Smooth muscle cell (in vitro differentiated cells): ENCODE results near the genes SCML2, ADGRG2, SMPX and DDX53.

GRCh38 chrX:18098709-18099047 is 122.0 kb downstream of the BEND2 start:
- RAMPAGE, long total RNA: no peak

- RAMPAGE, long total RNA: no peak
Measured at GRCh38 chrX:18354199-18355441, at the start of gene SCML2. TSS of gene SCML2 (minus strand) at chrX:18354688.

DNA sequence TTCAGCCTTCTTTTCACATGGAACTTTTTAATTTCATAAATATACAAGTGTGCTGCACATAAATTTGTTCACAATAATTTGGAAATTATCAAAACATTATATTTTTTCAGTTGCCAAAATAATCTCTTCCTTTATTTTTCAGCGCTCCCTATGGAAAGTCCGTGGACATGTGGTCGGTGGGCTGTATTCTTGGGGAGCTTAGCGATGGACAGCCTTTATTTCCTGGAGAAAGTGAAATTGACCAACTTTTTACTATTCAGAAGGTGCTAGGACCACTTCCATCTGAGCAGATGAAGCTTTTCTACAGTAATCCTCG is 84.1 kb downstream of the RS1 start:
- RAMPAGE, long total RNA: no peak

DNA sequence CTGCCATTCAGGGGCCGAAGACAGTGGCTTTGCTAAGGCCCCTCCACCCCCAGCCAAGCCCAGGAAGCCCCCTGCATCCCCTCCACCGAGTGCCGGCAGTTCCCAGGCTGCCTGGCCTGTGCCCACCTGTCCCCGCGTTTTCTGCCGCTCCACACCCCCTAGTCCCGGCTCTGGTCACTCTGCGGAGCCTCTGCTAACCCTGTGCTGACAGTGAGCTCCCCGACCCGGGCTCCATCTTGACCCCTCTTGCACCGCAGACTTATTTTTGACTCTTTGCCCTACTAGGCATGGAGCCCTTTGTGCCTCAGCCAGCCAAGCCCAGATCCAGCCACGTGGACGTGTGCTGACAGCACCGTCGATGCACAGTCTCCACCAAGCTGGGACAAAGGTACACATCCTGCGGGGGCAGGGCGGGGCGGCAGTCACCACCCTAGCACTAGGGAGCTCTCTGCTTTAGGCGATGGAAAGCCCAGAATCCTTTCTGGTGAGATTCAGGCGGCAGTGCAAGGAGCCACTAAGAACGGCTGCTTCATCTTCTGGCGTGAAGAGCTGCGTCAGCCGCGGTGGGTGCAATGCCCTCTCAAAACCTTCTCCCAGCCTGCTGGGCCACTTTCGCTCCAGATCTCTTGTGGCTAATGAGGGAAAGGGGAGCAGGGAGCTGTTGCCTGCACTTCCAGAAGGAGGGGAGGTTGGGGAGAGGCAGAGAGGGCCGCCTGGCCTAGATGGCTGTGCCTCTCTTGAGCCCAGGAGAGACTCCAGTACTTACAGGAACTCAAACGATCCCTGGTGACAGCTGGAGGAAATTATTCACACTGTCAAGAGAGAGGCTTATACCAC is 96.5 kb downstream of the PHKA2 start:
- RAMPAGE, long total RNA: no peak

DNA sequence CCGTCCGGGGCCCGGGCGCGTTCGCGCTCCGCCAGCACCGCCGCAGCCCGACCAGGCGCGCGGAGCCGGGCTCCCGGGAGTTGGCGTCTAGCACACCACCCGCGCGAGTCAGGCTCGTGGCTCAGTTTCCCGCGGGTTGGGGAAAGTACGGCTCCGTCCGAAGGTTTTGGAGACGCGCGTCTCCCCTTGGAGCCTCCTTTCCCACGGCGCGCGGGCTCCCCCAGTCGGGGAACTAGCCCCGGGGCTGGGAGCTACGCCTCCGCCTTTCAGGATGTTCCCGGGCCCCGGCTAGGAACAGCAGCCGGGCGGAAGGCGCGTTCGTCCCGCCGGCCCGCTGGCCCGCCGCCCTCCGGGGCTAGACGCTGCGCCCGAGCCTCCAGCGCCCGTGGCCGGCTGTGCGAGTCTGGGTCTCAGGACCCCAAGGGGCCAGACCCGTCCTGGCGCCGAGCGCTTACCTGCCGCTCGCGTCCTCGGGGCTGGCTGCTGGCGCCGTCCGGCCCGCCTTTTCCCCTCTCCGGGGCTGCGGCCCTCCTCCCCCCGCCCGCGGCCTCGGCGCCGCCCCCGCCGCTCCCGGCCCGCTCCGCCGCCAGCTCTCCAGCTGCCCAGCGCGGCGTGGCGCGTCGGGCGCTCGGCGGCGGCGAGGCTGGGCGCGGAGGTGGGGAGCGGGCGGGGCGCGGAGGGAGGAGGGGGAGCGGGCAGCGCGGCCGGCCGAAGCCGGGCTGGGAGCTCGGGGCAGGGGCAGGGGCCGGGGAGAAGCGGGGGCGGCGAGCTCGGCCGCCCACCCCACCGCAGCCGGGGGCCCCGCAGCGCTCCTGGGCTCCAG is at the start of gene ADGRG2:
Gene ADGRG2 (minus strand): TSS at position 482 of the 823 bp plus-strand sequence.
- RAMPAGE, long total RNA: no peak

DNA sequence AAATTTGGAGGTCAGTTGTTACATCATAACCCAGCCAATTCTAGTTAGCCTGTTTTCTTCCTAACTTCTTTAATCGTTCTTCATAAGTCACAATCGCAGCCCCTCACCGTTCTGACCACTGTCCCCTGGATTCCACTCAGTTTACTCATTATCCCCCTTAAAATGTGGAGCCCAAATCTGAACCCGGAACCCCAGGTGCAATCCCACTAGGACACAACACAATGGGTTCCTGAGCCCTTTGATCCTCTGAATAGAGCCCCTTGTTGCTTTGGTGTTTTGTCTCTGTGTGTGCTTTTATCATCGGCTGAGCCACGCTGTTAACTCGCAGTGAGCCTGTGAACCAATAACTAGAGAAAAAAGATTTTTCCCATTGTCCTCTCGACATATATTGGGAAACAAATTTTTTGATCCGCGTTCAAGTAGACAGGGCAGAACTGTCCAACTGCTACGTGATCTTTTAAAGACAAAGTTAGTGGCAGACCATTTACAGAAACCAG is 661 bp upstream of the PDHA1 start:
- RAMPAGE, long total RNA: no peak

GRCh38 chrX:19487851-19488247 is 27.5 kb downstream of the MAP3K15 start:
- RAMPAGE, long total RNA: no peak

DNA sequence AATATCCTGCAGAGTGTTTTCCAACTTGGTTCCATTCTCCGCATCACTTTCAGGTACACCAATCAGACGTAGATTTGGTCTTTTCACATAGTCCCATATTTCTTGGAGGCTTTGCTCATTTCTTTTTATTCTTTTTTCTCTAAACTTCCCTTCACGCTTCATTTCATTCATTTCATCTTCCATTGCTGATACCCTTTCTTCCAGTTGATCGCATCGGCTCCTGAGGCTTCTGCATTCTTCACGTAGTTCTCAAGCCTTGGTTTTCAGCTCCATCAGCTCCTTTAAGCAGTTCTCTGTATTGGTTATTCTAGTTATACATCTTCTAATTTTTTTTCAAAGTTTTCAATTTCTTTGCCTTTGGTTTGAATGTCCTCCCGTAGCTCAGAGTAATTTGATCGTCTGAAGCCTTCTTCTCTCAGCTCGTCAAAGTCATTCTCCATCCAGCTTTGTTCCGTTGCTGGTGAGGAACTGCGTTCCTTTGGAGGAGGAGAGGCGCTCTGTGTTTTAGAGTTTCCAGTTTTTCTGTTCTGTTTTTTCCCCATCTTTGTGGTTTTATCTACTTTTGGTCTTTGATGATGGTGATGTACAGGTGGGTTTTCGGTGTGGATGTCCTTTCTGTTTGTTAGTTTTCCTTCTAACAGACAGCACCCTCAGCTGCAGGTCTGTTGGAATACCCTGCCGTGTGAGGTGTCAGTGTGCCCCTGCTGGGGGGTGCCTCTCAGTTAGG is 45.8 kb downstream of the BCLAF3 start:
- RAMPAGE, long total RNA: no peak

- RAMPAGE, long total RNA: no peak
Measured at GRCh38 chrX:20140925-20141590, 580 bp downstream of the EIF1AX start.

- RAMPAGE, long total RNA: no peak
Measured at GRCh38 chrX:20222411-20223507, 44.0 kb downstream of the RPS6KA3 start.

DNA sequence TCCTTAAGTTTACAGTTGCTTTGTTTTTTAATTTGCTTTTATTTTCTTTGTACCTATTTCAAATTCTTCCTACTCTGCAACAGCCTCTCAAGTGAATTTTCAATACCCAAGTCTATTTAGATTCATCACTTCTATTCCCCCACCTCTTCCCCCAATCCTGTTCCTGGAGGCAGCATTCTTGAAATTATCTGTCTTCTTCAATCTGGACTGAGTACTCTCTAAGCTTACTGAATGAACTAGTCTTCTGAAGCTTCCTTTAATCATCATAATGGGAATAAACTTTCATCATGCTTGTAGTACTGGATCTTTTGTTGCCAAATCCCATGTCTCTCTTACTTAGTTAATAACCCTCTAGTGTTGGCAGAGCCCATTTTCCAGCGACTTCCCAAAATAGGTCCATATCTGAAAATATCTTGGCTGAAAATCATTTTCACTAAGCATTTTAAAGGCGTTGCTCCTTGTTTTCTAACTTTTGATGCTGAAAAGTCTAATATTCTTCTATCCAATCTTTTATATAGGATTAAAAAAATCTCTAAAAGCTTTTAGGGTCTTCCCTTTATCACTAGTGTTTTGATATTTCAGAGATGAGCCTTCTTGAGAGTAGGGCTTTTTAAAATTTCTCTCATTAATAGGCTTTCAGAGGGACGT is 39.6 kb downstream of the RPS6KA3 start:
- RAMPAGE, long total RNA: no peak

DNA sequence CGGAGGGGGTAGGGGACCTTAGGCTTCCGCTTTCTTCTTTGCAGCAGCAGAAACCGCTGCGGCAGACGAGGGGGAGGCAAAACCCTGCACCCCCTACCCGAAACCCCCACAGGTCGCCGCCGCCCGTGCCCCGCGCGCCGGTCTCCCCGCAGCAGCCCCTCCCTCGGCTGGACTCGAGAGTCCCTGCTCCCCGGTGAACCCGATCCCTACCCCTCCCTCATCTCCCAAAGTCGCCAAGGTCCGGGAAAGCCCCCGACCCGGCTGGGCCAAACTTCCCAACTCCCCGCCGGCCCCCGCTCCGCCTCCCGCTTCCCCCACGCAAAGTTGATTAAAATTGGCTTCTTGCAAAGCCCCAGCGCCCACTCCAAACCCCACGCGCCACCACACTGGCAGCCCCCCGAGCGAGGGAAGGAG is 746 bp downstream of the RPS6KA3 start:
- RAMPAGE, long total RNA: no peak

- RAMPAGE, long total RNA: no peak
Measured at GRCh38 chrX:21757718-21758366, at the start of gene SMPX. TSS of gene SMPX (minus strand) at chrX:21758116.

DNA sequence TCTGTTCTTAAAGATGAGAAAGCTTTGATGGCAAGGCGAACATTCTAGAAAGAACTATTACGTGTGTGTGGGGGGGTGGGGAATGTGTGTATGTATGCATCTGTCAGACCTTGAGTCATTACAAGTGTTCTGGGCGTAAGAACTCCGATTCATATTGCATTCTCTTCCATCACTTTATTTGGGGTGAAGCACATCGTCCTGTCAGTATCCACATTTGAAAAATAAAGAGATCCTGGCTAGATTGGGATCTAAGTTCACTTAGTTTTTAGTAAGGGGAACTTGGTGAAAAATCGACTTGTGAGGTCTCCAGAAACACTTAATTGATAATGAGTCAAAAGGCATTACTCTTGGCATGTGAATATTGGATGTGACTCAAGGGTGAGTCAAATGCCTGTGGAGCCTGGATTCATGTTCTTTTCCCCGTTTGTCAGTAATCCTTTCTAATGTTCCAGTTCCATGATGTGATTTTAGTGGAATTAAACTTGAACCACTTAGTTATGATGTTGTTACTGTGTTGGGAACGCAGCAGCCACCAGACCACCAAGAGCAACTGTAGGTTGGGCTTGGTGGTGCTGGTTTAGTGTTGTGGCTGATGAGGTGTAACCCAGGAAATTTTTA is 3.2 kb downstream of the SMS start:
- RAMPAGE, long total RNA: no peak

DNA sequence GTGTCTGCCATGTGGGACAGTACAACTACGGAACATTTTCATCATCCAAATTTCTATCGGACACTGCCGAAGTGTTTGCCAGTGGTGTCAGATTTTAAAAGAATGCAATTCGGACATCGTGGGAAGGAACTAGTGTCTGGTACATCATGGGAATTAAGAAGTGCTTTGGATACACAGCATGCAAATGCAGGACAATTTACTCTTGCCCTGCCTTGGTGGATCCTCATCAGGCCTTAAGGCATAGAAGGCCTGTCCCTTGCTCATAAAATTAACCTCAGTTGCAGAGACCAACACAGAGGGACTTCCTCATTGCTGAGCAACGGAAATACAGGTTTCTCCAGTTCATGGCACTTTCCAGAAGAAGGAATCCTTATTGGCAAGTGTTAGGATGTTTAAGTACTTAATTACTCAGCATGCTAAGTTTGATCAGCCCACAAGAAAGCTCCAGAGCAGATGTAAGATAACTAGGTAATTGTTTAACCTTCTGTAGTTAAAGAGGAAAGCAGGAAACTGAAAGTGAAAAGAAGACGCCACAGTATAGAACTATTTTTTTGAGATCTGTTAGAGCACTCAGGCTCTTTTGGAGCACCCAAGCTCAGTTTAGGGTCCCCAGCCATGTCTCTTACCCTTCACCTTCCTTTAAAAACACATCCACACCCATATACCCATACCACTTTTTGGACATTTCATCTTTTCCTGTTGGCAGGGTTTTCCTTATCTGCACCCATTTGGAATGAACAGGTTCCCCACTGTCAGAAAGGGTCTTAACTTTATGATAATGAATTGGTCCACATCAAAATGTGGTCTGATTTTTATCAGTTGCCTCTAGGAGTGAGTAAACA is 33.5 kb downstream of the SMS start:
- RAMPAGE, long total RNA: no peak

GRCh38 chrX:22057635-22058182 is 25.6 kb downstream of the PHEX start:
- RAMPAGE, long total RNA: no peak

- RAMPAGE, long total RNA: no peak
Measured at GRCh38 chrX:22192630-22192955, 80.1 kb upstream of the CBLL2 start.

- RAMPAGE, long total RNA: no peak
Measured at GRCh38 chrX:22999448-23000052, at the start of gene DDX53. TSS of gene DDX53 (plus strand) at chrX:22999960.

GRCh38 chrX:23743344-23743730 is 261 bp upstream of the ACOT9 start:
- RAMPAGE, long total RNA: no peak

DNA sequence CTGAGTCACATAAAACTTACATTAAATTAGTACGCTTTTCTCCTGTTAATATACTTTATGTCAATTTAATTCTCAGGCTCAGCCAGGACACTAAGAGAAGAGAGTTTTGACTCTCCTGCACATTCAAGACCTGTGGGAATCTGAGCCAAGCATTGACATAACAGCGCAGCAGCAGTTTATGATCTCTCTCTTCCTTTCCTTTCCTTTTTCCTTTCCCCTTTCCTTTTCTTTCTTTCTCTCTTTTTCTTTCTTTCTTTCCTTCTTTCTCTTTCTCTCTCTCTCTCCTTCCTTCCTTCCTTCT is 21.5 kb downstream of the SAT1 start:
- RAMPAGE, long total RNA: no peak